ENCODE data around the gene RNF217.

DNA sequence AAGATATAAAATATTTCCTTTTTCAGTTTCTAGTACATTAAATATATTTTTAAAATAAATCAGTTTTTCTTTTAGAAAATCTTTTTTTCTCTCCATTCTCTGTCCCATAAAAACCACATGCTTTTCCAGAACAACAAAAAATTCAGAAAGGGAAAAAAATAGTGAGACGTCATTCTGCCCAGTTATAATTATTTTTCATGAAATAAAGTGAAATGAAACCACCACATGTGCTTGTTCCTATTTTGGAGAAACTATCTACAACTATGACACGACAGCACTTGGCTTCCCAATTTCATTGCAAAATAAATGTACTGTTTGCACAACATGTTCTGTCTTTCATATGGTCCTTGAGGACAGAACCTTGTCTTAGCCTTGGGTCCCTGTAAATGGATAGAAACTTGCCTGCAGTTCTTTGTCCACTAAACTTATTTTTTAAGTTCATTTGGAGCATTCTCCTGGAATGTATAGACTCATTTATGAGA is 5.6 kb upstream of the MAN1A1 start:
- RRBS, 2 experiments: no CpG with 5 or more reads among the region's 2 CpGs

DNA sequence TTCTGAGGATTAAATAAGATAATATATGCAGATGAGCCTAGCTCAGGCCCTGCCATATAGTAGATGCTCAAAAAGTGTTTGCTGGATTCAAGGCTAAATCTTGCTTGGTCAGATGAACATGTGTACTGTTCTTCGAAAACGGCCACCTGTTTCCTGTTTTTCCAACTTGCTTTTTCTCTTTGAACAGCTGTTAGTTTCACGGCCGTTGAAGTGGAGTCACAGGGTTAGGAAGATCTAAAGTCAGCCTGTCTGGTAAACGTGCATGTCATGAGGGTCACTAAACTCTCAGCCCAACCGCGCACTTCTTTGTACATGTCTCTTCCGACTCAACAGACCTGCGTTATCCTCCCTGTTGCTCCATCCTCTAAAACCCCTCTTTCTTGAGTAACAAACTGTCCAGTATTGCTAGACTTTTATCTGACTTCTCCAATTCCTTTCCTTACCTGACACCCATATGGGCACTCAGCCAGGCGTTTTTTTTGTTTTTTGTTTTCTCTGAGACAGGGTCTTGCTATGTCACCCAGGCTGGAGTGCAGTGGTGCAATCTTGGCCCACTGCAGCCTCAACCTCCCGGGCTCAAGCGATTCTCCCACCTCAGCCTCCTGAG is 93.3 kb upstream of the MAN1A1 start:
- RRBS, 2 experiments: no CpG with 5 or more reads among the region's 12 CpGs

- RRBS, 2 experiments: no CpG with 5 or more reads among the region's 2 CpGs
Measured at GRCh38 chr6:119614307-119614561, 264.7 kb upstream of the MAN1A1 start.

- RRBS, 2 experiments: no CpG with 5 or more reads among the region's 6 CpGs
Measured at GRCh38 chr6:121043247-121043633, 291.0 kb downstream of the TBC1D32 start.

DNA sequence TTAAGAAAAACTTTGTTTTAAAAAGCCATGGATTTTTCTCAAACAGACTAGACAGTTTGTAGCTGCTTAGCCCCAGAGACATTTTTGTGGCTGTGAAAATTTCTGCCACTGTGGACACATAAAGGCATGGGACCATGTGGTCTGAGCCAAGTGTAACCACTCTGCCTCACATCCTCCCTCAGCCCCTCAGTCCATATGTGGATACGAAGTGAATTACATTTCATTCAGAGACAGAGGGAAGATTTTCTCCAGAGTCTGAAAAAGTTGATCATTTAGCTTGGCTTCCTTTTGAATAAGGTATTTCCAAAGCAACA is 87.4 kb downstream of the GJA1 start:
- RRBS, 2 experiments: no CpG with 5 or more reads among the region's 1 CpG

GRCh38 chr6:121615713-121616027 is 180.2 kb downstream of the GJA1 start:
- RRBS, 2 experiments: no CpG with 5 or more reads among the region's 3 CpGs

GRCh38 chr6:121651305-121651938 is 216.0 kb downstream of the GJA1 start:
- RRBS, 2 experiments: no CpG with 5 or more reads among the region's 2 CpGs

DNA sequence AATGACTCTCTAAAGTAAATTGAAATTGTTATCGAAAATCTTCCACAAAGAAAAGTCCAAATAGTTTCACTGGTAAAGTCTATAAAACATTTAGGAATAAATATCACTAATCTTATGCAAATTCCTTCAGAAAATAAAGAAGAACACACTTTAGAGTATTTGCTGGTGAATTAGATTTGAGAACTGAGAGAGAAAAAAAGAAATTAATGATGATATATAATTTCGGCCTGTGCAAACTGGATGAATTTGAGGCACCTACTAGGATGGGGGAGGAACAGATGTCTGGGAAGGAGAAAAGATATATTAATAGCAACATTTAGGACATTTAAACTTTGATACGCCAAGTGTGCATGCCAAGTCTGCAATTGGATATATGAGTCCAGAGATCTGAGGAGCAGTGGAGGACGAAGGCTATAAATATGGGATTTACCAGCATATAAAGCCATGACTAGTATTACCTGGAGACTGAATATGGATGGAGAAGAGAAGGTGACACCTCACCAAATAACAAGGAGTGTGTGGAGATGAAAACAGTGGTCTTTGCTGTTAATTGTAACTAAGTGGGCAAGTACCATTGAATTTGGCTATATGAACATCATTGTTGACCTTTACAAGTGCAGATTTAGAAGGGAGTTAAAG is 272.6 kb upstream of the HSF2 start:
- RRBS, 2 experiments: no CpG with 5 or more reads among the region's 4 CpGs

GRCh38 chr6:122457454-122458071 is 14.0 kb downstream of the SERINC1 start:
- RRBS, 2 experiments: no CpG with 5 or more reads among the region's 5 CpGs

GRCh38 chr6:122652987-122653704 is 42.9 kb downstream of the PKIB start:
- RRBS, 2 experiments: no CpG with 5 or more reads among the region's 6 CpGs

- RRBS, 2 experiments: no CpG with 5 or more reads among the region's 6 CpGs
Measured at GRCh38 chr6:122788155-122788612, 874 bp upstream of the SMPDL3A start.

DNA sequence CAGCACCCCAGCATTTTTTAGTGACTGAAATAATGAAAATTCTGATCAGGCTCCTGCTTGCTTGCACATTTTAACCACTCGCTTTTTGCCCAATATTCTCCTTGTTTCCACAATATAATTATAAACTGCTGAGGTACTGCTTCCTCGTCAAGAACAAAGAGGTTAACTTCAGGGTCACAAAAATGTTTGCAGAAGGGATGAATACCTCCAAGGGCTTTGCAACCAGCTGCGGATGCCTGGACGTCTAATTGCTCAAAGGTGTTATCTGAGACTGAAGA is 506 bp upstream of the SMPDL3A start:
- RRBS, 2 experiments: no CpG with 5 or more reads among the region's 4 CpGs

- RRBS, 2 experiments: no CpG with 5 or more reads among the region's 8 CpGs
Measured at GRCh38 chr6:122790762-122791465, 1.9 kb downstream of the SMPDL3A start.

- RRBS, 2 experiments: no CpG with 5 or more reads among the region's 6 CpGs
Measured at GRCh38 chr6:123570732-123571231, 66.0 kb downstream of the TRDN start.

DNA sequence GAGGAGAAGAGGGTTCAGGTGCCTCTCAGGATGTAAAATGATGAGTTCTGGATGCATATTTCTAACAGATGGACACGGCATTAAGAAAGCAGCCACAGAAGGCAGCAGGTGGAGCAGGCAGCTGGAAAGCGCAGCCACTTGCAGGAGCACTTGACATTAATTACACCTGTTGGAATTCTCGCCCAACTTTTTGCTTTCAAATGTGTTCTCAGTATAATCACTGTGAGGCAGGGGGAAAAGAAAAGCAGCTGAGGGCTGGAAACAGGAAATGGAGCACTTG is 164.2 kb downstream of the NKAIN2 start:
- RRBS, 2 experiments: no CpG with 5 or more reads among the region's 3 CpGs

- RRBS, 2 experiments: no CpG with 5 or more reads among the region's 3 CpGs
Measured at GRCh38 chr6:124223594-124224231, 420.0 kb downstream of the NKAIN2 start.

- RRBS, 2 experiments: 2% methylated on average over 30 to 31 of the region's 95 CpGs
Measured at GRCh38 chr6:124961700-124962554, at the start of gene RNF217. RNF217 (plus strand) TSS chr6:124962437.

DNA sequence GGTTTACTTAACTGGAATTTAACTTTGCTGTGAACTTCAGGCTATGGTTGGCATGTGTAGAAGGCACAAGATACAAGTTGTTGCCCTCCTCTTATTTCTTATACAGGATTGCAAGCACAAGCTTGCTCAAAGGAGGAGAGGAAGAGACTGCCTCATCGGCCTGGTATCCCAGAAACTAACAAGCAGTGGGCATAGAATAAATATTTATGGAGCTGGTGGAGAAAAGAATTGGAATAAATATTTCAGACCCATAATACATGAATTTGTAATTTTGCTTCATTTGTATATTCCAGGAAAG is 1.3 kb downstream of the RNF217 start:
- RRBS, 2 experiments: no CpG with 5 or more reads among the region's 1 CpG

GRCh38 chr6:124964622-124965195 is 2.5 kb downstream of the RNF217 start:
- RRBS, 2 experiments: no CpG with 5 or more reads among the region's 4 CpGs

DNA sequence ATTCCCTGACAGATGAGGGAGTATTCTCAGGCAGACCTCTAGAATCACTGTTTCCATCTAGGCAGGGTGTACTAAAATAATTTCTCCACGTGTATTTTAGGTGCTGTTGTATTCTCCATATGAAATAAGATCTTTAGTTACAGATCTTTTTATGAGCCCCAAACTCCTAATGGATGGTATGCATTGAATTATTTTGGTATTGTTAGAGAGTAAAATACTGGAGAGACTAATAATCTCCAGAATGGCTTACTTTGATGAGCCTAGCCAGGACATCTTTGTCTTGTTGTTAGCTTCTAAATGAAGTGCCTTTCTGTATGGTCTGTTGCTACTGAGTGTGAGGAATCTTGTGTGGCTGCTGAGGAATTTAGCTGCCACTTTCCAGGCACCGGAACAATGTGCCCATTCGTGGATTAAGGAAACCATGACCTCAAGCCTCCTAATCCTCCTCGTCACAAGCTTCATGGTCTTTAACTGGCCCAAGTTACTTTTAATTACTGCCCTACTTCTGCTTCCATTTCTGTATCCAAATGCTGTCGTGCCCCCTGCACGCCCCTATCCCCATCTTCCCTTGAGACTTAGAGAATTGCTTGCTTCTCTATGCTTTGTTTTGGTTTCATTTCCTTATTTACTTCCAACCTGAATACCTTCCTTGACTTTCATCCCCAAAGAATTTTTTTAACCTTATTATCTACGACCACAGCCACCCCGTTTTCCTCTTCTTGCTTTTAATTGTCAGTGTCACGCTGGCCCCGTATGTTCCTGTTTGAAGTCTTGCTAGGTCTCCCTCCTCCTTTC is 39.9 kb downstream of the RNF217 start:
- RRBS, 2 experiments: no CpG with 5 or more reads among the region's 10 CpGs

Data from bronchial epithelial cell (primary cell).